Measurements from ENCODE around the genes FOXD4L5 and TMEM252.

- RRBS, result 11% methylated on average over 1 of the region's 23 CpGs
CAGE:
- cytosol, long polyA plus RNA, result no peak
- long polyA plus RNA, result no peak
- nucleus, long polyA plus RNA, result no peak
These were observed 1466.9 kb downstream of the FOXD4L5 start for GRCh38 chr9:63818022-63818595.

GRCh38 chr9:65206984-65207941 lies 77.7 kb downstream of the FOXD4L5 start:
- RRBS, result no CpG with 5 or more reads among the region's 2 CpGs
CAGE:
- cytosol, long polyA plus RNA, result no peak
- long polyA plus RNA, result no peak
- nucleus, long polyA plus RNA, result no peak

GRCh38 chr9:65285090-65285525 lies at the start of gene FOXD4L5:
Gene FOXD4L5 (minus strand): TSS chr9:65285209.
- RRBS, result no CpG with 5 or more reads among the region's 2 CpGs
CAGE:
- cytosol, long polyA plus RNA, result no peak
- long polyA plus RNA, result no peak
- nucleus, long polyA plus RNA, result no peak

DNA sequence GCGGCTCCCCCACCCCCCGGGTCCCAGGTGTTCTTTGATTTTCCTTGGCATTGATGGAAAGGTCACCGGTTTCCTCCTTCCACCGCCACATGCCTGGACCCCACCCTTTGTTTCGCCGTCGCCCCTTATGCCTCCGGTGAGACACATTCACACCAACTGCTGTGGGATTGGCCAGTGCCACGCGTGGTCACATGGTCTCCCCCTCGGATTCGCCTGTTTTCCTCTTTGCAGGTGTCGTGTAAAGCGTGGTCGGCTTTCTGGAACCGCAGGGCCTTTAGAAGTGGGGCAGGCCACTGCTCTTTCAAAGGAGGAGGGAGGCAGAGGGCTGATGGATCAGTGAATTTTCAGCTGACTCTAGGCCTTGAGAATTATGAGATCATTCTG lies 101.2 kb upstream of the FOXD4L5 start:
- RRBS, result no CpG with 5 or more reads among the region's 16 CpGs
CAGE:
- cytosol, long polyA plus RNA, result no peak
- long polyA plus RNA, result no peak
- nucleus, long polyA plus RNA, result no peak

DNA sequence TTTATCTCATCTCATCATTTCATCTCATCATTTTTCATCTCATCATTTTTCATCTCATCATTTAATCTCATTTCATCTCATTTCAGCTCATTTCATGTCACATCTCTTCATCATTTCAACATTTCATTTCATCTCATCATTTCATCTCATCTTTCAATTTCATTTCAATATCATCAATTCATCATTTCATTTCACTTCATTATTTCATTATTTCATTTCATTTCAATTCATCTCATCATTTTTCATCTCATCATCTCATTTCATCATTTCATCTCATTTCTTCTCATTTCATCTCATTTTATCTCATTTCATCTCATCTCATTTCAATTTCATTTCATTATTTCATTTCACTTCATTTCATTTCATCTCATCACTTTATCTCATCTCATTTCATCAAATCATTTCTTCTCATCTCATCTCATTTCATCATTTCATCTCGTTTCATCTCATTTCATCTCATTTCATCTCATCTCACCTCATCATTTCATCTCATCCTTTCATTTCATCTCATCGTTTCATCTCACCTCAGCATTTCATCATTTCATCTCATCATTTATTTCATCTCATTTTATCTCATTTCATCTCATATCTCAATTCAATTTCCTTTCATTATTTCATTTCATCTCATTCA lies 74.4 kb downstream of the FOXD4L4 start:
- RRBS, result no CpG with 5 or more reads among the region's 2 CpGs
CAGE:
- cytosol, long polyA plus RNA, result no peak
- long polyA plus RNA, result no peak
- nucleus, long polyA plus RNA, result no peak

- RRBS, result no CpG with 5 or more reads among the region's 35 CpGs
CAGE:
- cytosol, long polyA plus RNA, result no peak
- long polyA plus RNA, result no peak
- nucleus, long polyA plus RNA, result no peak
These were observed 147.4 kb upstream of the ANKRD20A1 start for GRCh38 chr9:67711297-67711776.

DNA sequence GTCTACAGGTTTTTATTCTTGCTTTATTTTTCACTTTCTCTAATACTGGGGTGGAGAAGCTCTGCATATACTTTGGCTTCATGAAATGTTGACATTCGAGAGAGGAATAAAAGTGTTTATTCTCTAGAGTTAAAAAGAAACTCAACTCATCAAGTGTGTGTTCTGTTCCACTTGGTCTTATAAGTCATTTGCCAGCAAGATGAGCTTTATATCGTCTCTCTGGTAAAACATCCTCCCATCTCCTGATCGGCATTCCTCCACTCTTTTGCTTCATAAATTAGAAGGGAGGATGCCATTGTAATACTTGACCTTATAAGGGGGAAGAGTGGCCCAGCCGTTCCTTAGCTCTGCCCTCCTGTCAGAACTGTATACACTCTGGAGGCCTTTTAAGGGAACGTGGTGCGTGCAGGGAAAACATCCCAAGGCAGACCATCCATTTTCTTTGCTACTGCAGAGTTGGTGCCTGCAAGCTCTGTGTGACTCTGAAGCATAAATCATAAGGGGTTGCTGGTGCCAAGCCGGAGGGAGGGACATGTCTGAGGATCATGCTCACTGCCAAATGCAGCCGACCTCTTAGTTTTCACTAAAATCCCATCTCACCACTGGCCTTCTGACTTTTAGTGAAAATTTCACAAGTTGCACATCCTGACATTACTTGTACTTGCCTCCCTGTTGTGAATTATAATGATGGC lies 90.4 kb downstream of the PGM5 start:
- RRBS, result no CpG with 5 or more reads among the region's 8 CpGs
CAGE:
- cytosol, long polyA plus RNA, result no peak
- long polyA plus RNA, result no peak
- nucleus, long polyA plus RNA, result no peak

- RRBS, result no CpG with 5 or more reads among the region's 7 CpGs
CAGE:
- cytosol, long polyA plus RNA, result no peak
- long polyA plus RNA, result no peak
- nucleus, long polyA plus RNA, result no peak
These were observed at the start of gene TMEM252 for GRCh38 chr9:68540622-68541266. Gene TMEM252 (minus strand): TSS chr9:68540883.

DNA sequence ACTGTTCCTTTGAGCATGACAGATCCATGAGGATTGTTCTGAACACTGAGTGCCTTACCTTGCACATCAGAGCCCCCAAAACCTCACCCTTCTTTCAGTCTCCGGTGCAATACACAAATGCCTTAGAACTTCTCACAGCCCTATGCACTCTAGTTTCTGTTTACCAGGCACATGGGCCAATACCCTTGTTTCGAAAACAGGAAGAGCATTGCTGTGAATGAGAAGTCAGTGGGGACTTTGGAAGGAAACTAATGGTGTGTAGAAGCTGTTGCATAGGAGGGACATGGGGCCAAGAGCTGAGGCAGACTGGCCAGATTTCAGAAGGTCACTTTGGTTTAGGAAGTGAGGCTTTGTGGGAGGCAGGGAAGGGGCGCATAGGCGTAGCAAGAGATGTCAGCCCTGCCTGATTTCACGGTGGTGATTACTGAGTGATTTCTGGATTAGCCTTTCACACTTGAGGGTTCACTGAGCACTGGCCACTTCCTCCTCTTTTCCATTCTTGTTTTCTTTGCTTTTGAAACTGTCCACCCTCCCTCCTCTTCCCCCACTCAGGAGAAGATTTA lies 5.9 kb upstream of the TMEM252 start:
- RRBS, result no CpG with 5 or more reads among the region's 5 CpGs
CAGE:
- cytosol, long polyA plus RNA, result no peak
- long polyA plus RNA, result no peak
- nucleus, long polyA plus RNA, result no peak

DNA sequence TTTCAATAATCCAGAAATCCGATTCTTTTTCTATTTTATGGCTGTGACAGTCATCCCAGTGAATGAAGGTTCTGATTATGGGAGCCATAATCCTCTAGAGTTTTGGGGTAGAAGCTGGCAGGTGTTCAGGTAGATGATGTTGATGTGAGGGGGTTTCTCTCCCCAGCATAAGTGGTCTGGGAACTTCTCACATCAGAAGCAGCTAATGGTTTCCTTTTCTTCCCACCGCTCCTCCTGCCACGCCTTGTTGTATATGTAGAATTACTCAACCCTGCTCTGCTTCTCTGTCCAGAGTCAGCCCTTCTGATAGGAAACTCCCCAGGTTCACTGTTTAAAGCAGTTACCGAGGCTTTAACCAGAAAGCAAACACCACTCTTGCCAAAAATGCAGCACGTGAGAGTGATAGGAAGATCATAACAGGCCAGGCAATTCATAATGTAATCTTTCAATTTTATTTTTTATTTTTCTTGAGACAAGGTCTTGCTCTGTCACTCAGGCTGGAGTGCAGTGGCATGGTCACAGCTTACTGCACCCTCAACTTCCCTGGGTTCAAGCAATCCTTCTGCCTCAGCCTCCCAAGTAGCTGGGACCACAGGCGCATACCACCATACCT lies 10.5 kb upstream of the TMEM252 start:
- RRBS, result no CpG with 5 or more reads among the region's 6 CpGs
CAGE:
- cytosol, long polyA plus RNA, result no peak
- long polyA plus RNA, result no peak
- nucleus, long polyA plus RNA, result no peak

DNA sequence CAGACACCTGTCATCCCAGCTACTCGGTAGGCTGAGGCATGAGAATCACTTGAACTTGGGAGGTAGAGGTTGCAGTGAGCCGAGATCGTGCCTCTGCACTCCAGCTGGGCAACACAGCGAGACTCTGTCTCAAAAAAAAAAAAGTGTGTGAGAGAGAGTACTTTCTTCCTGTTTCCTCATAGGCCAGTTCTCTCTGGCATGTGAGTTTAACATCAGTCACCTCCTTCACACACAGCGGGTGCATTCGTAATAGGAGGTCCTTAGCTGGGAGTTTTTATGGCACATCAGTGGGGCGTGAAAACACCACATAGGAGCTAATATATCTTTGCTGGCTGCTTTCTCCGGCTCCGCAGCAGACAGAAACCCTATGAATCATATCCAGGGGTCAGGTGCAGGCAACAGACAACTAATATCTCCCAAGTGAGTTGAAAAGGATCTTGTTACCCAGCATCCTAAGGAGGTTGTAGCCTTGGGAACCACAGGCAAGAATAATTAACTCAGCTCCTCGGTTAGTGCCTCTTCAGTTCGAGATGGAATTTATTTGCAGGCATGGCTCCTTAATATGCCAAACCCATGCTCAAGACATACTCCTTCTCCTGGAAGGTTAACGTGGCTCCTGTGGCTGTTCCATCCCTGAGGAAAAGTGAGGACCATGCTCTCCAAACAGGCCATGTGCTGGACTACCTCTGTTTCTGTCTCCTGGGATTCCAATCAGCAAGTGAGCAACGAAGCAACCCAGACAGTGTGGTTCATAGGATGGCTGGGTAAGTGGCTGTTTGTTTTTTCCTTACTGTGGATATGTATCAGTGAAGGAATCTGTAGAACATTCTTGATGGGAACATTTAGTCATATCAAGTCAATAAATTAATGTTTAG lies 64.0 kb downstream of the FXN start:
- RRBS, result no CpG with 5 or more reads among the region's 13 CpGs
CAGE:
- cytosol, long polyA plus RNA, result no peak
- long polyA plus RNA, result no peak
- nucleus, long polyA plus RNA, result no peak

DNA sequence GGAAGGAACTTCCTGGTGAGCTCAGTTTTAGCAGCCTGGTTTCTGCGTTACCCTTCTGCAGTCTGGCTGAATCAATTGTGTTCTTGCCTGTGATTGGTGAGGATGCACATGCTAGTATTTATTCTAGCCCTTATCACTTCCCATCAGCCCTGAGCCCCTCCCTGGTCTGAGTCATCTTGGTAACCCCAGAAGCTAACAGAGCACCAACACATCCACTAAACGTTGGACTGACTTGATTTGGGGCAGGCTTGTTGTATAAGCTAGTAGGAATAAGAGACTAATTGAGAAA lies 6.6 kb downstream of the TJP2 start:
- RRBS, result no CpG with 5 or more reads among the region's 2 CpGs
CAGE:
- cytosol, long polyA plus RNA, result no peak
- long polyA plus RNA, result no peak
- nucleus, long polyA plus RNA, result no peak

DNA sequence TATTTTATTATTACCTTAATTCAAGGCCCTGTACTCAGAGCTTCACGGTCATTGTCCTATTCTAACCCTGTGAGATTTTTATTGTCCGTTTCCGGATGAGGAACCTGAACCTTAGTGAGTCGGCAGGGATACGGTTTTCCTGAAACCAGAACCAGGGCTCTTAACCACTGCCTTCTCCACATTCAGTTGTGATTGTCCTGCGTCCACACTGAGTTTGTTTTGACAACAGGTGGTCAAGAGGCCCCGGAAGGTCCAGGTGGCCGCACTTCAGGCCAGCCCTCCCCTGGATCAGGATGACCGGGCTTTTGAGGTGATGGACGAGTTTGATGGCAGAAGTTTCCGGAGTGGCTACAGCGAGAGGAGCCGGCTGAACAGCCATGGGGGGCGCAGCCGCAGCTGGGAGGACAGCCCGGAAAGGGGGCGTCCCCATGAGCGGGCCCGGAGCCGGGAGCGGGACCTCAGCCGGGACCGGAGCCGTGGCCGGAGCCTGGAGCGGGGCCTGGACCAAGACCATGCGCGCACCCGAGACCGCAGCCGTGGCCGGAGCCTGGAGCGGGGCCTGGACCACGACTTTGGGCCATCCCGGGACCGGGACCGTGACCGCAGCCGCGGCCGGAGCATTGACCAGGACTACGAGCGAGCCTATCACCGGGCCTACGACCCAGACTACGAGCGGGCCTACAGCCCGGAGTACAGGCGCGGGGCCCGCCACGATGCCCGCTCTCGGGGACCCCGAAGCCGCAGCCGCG lies 46.8 kb downstream of the TJP2 start:
- RRBS, result 98% methylated on average over 26 of the region's 58 CpGs
CAGE:
- cytosol, long polyA plus RNA, result no peak
- long polyA plus RNA, result no peak
- nucleus, long polyA plus RNA, result no peak

GRCh38 chr9:69307493-69308564 lies 17.2 kb upstream of the ENTREP1 start:
- RRBS, result no CpG with 5 or more reads among the region's 8 CpGs
CAGE:
- cytosol, long polyA plus RNA, result no peak
- long polyA plus RNA, result no peak
- nucleus, long polyA plus RNA, result no peak

DNA sequence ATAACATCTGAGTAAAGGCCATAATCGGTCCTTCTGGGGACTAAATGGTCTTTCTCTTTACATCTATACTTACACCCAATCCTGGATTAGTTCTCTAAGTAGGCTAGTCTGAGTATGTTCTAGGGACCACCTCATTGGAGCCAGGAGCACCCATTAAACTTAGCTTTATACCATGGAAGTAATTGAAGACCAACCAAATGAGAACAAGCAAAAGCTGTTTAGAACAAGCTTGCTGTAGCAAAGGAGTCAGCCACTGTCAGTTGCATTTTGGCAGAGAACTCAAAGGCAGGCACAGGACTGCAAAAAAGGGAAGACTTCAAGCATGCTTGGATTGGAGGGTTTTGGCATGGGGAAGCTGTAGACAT lies 14.9 kb upstream of the CFAP95 start:
- RRBS, result no CpG with 5 or more reads among the region's 1 CpG
CAGE:
- cytosol, long polyA plus RNA, result no peak
- long polyA plus RNA, result no peak
- nucleus, long polyA plus RNA, result no peak

- RRBS, result no CpG with 5 or more reads among the region's 2 CpGs
CAGE:
- cytosol, long polyA plus RNA, result no peak
- long polyA plus RNA, result no peak
- nucleus, long polyA plus RNA, result no peak
These were observed 5.1 kb downstream of the KLF9 start for GRCh38 chr9:70409392-70409669.

DNA sequence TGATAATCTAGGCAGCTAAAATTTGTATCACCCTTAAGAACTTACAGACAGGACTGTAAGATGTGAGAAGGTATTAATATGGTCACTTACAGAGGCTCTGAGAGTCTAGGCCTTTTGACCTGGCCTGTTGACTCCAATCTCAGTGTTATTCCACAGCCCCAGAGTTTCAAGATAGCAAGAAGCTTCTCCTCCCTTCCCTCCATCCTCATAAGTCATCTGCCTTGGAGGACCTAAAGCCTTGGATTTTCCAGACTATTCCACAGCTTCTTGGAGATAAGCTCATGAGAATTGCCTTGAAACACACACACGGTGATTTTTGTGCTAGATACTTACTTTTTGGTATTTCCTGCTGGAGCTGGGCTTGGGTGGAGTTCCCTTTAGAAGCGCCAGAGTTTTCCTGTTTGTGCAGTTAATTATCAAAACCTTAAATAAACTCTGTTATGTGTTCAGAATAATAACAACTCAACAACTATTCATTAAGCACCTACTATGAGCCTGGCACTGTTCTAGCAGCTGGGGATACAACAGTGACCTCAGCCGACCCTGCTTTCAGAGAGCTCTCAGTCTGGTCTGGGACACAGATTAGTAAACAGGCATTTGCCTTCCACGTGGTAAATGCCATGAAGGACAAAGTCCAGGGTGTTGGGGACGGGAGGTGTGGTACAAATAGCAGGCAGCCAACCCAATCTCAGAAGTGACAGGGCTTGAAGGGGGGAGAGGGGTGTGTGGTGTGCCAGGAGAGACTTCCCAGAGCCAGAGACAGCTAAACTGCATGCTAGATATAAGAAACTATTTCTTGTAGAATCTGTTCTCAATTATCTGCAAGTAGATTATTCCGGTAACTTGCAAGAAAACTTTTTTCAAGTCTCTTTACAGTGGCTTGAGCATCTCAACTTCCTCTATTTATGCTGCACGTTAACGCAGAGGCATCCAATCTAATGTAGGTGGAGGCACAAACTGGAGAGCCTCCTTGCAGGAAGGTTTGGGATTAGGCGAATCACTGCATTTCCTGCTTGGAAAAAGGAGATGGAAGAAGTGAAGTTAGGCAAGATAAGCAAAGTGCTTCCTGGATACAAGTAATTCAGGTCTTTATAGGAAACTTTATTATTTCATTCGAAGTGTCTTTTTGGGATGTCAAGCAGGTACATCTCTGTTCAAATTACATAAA lies 55.9 kb upstream of the KLF9 start:
- RRBS, result no CpG with 5 or more reads among the region's 10 CpGs
CAGE:
- cytosol, long polyA plus RNA, result no peak
- long polyA plus RNA, result no peak
- nucleus, long polyA plus RNA, result no peak

DNA sequence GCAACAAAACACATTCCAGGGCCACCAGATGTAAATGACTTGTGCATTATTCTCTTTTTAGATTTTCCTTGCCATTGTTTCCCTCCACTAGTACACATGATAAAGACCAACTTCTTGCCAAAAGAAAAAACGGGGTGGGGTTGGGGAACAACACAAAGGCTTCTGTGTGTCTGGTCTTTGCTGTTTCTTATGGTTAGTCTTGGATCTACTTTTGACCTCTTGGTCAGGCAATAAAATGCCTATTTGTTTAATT lies 56.6 kb upstream of the KLF9 start:
- RRBS, result no CpG with 5 or more reads among the region's 1 CpG
CAGE:
- cytosol, long polyA plus RNA, result no peak
- long polyA plus RNA, result no peak
- nucleus, long polyA plus RNA, result no peak

DNA sequence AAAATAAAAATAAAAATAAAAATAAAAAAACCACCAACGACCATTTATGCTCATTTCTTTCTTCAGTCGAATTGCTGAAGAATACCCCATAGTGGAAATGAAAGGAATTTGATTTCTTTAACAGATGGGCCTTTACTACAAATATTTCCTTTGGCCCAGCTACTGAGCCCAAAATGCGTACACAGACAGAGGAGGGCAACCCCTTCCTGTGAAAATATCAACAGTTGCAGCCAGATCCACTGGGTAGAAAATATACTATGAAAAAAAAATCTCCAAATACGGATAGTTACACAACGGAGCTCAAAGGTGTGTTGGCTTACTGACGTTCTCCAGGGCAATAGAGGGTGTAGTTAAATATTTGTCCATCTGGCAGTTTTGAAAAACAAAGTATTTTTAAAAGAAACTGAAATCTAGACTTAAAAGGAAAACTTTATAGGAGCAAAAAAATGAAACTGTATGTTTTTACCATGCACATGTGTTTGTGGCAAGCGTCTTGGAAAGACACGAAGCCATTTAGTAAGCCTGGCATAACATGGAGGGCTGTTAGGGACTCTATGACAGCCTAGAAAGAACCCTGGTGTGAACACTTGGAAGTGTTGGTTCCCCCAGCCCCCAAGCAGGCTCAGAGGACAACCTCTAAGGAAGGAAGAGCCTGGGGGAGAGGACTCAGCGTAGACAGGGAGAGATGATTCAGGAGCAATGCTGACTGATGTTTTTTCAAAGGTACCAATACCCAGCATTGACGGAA lies 157.8 kb upstream of the TRPM3 start:
- RRBS, result no CpG with 5 or more reads among the region's 10 CpGs
CAGE:
- cytosol, long polyA plus RNA, result no peak
- long polyA plus RNA, result no peak
- nucleus, long polyA plus RNA, result no peak

DNA sequence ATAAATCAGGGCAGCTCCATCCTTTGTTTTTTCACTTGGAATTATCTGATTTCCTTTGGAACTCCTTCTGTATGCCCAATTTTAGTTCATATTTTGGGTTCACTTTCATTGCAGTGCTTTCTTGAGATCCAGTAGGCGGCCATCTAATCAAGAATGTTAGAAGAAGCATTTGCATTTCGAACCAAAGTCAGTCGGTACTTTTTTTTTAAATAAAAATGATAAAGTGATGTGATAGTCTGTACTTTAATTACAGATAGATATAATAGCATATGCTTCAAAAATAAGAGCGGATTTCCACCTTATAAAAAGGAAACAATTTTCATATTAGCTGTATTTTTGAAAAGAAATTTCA lies 71.1 kb downstream of the CEMIP2 start:
- RRBS, result no CpG with 5 or more reads among the region's 4 CpGs
CAGE:
- cytosol, long polyA plus RNA, result no peak
- long polyA plus RNA, result no peak
- nucleus, long polyA plus RNA, result no peak